ENCODE measurements around the genes AQP5 and ASIC1.

- PRO-cap = no peak
Measured at GRCh38 chr12:49030263-49030628, 11.7 kb upstream of the PRKAG1 start.

DNA sequence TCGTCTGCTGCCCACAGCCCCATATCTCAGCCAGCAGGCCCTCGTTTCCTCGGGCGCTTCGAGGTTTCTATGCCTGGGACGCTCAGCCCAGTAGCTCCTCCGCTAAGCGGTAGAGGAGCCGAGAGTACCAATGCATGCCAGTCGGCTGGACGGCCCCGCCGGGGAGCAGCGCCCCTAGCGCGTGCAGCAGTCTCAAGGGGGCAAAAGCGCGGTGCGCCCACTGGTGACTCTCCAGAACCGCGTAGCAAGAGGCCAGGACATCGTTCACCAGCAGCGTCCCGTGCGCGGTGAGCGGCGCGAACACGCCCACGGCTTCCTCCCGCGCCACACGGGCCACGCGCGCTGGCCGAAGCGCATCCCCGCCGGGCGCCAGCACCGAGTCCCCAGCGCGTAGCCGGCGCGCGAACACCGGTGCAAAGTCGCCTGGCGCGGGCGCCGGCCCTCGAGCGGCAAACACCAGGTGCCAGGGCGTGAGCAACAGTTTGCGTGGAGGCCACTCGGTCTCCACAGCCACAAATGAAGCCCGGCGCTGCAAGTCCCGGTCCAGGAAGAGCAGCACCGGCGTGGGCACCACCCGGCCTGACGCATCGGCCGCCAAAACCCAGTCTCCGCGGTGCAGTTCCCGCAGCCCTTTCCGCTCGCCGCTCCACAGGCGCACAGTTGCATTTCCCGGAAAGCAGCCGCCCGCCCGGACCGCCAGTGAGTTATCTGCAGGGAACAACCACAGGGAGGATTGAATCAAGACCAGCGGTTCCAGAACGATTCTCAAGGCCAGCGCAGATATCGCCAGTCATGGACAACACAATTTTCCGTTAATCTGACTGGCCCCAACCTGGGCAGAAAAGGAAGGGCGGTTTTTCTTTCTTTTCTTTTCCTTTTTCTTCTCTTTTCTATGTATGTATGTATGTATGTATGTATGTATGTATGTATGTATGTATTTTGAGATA, 4.6 kb downstream of the DHH start:
- PRO-cap = no peak

DNA sequence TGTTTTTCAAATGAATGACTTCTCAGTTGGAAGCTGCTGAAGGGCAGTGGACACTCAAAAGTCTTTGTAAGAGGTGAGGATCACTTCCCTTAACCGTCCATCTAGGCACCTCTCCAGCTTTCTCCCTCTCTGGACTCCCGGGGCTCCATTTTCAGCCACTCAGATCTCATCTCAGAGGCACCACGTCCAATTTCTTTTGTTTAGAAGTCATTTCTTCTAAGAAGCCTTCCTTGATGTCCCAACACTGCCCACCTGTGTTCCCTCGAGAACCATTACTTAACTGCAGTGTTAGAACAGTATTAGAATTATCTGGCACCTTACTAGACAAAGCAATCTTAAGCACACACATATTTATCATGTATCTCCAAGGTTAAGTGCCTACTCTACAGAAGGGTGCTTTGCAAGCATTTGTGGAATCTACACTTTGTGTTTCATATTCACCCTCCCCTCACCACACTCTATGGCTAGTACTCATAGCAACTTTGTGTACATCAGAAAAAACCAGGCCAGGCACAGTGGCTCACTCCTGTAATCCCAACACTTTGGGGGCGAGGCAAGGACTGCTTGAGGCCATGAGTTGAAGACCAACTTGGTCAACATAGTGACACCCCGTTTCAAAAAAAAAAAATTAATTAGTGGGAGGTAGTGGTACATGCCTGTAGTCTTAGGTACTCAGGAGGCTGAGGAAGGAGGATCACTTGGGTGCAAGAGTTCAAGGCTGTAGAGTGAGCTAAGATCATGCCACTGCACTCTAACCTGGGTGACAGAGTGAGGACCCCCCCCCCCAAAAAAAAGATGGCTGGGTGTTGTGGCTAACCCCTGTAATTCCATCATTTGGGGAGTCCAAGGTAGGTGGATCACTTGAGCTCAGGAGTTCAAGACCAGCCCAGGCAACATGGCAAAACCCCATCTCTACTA, 1.1 kb upstream of the DHH start:
- PRO-cap = no peak

- PRO-cap = unidirectional peak, plus-strand start at chr12:49109120
Measured at GRCh38 chr12:49108806-49109694, 1.6 kb downstream of the LMBR1L start.

GRCh38 chr12:49129227-49129499, 2.0 kb downstream of the TUBA1B start:
- PRO-cap = no peak

DNA sequence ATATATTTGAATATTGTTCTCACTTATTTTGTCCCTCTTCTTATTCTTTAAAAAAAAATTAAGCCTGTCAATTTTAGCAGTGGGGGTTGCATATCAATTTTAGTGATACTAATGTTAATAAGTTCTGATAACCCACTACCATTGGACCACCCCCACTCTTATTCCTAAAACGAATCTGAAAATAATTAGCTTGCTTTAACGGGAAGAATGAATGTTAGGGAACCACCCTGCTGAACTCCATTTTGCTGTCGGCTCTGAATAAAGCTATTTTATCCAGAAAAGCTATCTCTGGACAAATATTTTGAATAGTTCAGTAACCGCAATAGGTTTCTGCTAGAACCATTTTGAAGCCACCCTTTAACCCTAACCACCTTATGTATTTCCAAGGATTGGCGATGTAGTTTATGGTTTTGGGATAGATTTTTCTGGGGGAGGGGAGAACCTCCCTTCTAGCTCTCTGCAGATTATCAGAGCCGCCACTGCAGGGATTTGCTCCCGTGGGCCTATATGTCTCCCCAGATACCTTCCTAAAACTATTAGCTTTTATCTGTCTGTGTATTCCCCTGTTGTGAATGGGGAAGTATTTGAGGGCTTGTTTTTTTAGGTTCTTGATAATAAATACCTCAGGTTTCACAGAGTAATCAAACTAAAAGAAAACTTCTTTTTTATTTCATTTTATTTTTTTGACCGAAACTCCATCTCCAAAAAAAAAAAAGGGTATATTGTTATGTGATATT, 1.8 kb upstream of the TUBA1B start:
- PRO-cap = no peak

- PRO-cap = no peak
Measured at GRCh38 chr12:49161246-49161715, 27.6 kb downstream of the TUBA1A start.

- PRO-cap = no peak
Measured at GRCh38 chr12:49214648-49215543, 26.0 kb upstream of the TUBA1A start.

DNA sequence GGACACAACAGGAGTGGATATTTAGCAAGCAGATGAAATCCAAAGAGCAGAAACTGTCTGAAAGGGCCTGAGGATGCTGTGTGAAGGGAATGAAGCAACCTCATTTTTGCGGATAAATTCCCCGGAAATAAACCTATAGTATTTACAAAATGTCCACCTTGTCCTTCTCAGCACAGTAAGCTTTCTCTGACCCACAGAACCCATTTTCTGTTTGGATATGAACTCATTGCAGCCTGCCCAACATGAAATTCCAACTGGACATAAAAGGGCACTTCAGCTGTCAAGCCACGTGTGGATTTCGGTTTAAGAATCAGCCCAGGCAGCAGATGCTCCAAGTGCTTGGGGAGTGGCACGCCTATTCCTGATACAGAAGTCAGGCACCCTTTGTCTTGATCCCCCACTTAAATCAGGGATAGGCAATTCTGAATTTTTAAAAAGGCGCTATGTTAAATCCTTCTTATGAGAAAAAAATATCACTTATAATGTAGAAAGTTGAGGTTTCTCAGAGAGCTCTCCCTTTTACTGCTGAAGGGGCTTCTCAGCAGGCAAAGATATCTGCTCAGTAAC, 32.7 kb upstream of the TUBA1C start:
- PRO-cap = no peak

GRCh38 chr12:49260686-49261028, 4.2 kb upstream of the TUBA1C start:
- PRO-cap = no peak

DNA sequence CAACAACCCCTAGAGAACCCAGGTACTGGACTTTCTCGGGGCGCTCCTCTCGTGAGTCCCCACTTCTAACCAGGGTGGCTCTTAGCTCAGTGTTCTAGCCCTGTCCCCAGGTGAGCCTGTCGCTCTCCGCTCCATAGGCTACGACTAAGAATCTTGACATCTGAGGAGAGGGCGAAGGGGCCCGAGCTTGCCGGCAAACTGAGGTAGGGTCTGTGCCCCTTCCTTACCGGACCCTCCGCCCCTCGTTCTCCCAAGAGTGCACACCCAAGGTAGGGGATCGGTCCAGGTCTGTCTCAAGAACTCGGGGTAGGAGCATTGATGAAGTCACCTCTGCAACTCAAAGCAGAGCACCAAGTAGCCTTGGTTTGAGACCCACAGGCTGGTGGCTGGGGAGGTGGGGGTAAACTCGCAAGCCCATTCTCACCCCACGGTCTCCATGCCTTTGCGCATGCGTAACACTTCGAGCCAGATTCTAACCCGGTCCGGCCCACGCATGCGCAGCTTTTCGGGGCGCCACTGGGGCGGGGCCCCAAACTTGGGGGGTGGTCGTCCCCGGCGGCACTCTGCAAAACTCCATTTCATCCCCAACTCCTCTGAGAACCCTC, 420 bp downstream of the MCRS1 start:
- PRO-cap = no peak

GRCh38 chr12:49669858-49670299, 37.3 kb downstream of the FMNL3 start:
- PRO-cap = no peak

- PRO-cap = bidirectional peak, plus-strand start at chr12:49673800, minus-strand start at chr12:49673682
Measured at GRCh38 chr12:49673178-49674380, 33.6 kb downstream of the FMNL3 start.

GRCh38 chr12:49795610-49796105, 32.6 kb downstream of the NCKAP5L start:
- PRO-cap = no peak

DNA sequence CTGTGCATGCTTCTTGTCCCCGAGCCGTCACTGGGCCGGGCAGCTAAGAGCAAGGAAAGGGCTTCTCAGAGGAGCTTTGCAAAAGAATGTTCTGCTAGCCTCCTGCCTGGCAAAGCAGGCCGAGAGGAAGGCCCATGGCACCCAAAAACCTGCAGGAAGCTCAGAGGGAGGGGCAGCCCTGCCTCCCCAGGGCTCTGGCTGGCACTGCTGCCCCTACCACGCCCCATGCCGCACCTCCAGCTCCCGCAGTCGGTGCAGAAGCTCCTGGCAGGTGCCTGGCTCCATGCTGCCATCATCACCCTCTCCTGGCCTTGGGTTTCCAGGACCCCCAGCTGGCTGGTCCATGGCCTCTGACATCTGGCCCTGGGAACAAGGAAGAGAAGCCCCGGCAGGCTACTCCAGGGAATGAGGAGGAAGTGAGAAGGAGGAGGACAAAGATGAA, 24.5 kb downstream of the NCKAP5L start:
- PRO-cap = no peak

DNA sequence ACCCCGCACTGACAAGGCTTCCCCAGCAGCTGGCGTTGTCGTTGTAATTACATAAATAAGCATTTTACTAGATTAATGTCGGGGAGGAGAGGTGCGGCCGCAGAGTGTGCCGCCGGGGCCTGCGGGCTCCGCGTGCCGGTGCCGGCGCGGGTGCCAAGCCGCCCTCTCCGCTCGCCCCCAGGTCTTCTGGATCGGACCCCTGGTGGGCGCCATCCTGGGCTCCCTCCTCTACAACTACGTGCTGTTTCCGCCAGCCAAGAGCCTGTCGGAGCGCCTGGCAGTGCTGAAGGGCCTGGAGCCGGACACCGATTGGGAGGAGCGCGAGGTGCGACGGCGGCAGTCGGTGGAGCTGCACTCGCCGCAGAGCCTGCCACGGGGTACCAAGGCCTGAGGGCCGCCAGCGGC, 4.7 kb downstream of the AQP2 start:
- PRO-cap = no peak

GRCh38 chr12:49961405-49962420, at the start of gene AQP5:
Gene AQP5, plus strand, starts transcription at chr12:49961872.
- PRO-cap = bidirectional peak, plus-strand start at chr12:49961872, minus-strand start at chr12:49961775

GRCh38 chr12:50057040-50058281, at the start of gene ASIC1:
Gene ASIC1, plus strand, starts transcription at chr12:50057596.
- PRO-cap = unidirectional peak, plus-strand start at chr12:50057425; bidirectional peak, plus-strand start at chr12:50057685, minus-strand start at chr12:50057539

DNA sequence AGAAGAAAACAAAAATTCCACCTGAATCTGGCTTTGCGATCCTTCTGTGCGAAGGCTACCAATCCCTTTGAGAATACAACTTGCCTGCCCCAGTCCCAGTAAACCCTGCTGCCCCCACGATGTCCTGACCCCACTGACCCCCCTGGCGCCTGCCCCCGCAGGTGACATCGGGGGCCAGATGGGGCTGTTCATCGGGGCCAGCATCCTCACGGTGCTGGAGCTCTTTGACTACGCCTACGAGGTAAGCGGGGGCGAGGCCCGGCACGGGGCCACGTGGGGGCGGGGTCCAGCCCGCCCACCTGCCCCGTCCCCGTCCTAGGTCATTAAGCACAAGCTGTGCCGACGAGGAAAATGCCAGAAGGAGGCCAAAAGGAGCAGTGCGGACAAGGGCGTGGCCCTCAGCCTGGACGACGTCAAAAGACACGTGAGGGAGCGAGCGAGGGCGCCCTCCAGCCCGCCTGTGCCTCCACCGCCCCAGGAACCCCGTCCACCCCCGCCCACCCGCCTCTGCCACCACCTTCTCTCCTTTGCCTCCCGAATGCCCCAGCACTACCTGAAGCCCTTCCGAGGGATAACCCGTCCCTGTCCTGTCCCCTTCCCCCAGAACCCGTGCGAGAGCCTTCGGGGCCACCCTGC, 4.1 kb upstream of the SMARCD1 start:
- PRO-cap = no peak

- PRO-cap = no peak
Measured at GRCh38 chr12:50109829-50110657, 2.0 kb upstream of the COX14 start.

Data from bile duct (tissue), 1 donor.